BE2C (cell line): ENCODE measurements around a stretch of chr12.

GRCh38 chr12:132013449-132014128 is 63.8 kb downstream of the EP400 start:
- RRBS, result no CpG with 5 or more reads among the region's 14 CpGs

GRCh38 chr12:132034928-132035705 is 85.4 kb downstream of the EP400 start:
- RRBS, result no CpG with 5 or more reads among the region's 26 CpGs

- RRBS, result no CpG with 5 or more reads among the region's 6 CpGs
Observed at GRCh38 chr12:132070922-132071355, 73.2 kb downstream of the DDX51 start.

DNA sequence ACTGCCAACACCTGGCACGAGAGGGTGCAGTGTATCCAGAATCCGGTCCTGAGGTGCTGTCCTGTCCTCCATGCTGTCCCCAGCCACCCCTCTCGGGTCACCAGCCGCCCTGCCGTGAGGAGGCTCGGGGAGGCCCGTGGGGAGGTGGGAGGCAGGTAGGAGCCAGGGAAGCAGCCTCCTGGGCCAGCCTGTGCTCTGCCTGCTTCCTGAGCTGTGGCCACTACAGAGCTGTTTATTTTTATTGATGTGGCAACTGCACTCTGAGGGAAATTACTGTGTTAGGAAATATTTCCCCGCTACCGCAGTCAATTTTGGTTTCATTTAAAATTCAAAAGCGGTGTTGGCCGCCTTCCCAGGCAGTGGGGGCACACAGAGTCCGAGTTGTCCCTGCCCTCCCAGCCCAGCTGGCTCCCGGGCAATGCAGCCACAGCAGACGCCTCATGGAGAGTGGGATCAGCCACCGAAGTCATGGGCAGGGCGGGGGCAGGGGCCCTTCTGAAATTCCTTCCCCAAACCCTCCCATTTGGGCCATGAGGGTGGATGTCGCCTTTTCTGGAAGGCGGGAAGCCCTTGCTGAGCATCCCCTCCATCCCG is 18.4 kb downstream of the NOC4L start:
- RRBS, result 2% methylated on average over 2 of the region's 19 CpGs

DNA sequence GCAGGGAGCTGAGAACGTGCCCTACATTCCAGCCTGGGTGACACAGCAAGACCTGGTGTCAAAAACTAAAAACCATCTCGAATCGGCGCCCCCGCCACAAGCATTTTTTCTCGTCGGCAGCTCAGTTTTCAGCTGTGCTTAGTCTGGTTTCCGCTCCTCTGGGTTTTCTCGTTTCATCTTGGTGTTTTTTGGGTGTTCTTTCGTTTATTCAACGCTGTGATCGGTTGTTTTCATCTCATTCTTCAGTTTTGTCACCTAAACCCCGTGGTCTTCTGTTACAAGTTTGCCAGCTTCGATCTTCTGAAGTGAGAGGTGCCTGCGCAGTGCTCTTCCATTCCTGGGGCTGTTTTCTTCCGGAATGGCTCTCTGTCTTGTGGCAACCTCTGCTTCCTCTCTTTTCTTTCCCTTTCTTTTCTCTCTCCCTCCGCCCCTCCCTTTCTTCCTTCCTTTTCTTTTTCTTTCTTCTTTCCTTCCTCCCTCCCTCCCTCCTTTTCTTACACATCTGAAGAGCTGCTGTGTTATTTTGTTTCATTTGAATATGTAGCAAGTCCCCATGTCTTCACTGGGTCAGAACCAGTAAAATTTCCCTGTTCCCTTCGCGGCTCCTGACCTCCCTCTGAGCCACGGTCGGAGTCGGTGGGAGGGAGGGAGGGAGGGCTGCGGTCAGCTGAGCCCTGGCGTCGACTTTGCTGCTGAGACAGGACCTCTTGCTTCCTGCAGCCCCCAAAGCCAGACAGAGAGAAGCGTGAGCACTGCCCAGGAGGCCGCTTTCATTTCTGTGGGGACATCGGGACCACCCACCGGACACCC is 41.7 kb downstream of the NOC4L start:
- RRBS, result no CpG with 5 or more reads among the region's 29 CpGs

DNA sequence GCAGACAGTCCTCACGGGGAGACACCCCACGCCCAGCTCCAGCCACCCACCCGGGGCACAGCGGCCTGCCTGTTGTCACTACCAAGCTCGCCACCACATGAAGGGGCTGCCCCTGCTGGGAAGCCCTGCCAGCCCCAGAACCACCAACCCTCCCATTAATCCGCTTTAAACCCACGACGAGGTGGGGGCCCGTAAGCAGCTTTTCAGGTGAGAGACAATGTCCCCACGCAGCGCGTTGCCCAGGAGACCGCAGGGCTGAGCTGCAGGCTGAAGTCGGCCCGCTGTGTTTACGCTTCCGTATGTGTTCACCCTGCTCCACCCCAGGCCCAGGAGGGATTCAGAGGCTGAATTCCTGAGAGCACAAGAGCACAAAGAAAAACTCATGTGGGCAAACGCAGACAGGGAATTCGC is 61.4 kb upstream of the FBRSL1 start:
- RRBS, result no CpG with 5 or more reads among the region's 19 CpGs

- RRBS, result 45% methylated on average over 4 of the region's 38 CpGs
Observed at GRCh38 chr12:132437476-132438573, 52.1 kb upstream of the FBRSL1 start.

DNA sequence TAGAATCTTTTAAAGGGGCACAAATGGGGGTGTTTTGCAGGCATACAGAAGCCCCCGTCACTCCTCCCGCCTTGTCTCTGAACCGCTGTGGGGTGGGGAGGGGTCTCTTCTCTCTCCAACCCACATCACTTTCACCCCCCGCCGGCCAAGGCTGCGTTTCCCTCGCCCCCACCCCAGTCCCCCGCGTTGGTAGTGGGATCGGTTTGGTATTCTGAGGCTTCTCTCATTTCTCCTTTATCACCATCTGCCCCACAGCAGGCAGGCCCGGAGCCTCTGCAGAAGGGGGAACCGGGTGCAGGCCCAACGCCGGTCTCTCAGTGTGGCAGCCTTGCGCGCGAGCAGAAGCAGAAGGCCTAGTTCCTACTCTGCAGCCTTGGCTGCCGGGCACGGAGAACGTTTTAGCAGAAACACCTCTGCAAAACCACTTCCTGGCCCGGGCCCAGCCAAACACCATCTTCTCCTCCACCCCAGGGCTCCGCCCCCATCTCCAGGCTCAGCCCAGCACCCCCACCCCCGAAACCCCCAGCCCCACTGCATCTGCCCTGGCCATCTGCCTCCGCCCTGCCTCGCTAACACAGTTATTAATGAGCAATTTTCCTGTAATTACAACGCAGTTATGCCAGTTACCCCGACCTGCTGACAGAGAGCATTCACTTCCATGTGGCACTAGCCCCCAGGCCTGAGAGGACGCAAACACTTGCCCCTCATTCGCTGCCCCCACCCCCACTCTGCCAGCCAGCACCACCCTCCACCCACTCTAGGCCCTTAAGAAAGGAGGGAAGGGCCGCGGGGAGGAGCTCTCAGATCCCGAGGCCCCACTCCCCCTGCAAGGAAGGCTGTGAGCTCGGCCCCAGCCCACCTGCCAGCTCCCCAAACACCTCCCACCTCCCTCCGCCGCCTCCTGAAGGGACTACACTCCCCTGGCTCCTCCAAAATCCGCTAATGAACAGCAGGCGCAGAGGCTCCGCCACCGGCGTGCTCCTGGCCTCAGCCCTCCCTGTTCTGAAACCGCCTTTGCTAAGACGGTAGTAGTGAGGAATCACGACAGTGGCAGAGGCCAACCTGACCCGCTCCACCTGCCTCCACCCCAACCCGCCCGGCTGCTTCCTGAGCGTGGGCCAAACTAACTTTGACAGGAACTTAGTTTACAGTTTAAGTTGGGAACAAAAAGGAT is 44.8 kb upstream of the FBRSL1 start:
- RRBS, result 73% methylated on average over 3 of the region's 47 CpGs

DNA sequence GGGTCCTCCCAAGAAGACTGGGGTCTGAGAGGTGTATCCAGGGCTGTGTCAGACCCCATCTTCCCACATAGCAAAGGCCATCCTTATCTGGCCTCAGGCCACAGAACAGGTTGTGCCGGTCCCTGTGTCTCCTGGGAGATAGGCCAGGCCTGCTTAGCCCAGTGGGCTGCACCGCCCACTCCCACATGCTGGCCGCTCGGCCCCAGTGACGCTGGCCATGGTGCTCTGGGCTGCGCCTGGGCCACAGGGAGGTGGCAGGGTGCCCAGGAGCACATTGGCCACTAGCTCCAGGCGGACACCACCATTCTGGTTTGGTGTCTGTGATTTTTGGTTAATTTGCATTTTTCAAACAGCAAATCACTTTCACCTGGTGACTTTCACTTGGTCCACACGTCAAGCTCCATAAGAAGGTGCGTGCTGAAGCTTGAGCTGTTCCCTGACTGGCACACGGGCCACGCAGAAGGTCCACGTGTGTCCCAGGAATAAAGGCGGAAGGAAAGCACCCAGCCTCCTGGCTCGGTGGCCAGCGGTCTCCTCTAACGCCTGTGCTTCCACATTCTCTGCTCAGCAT is 4.5 kb downstream of the FBRSL1 start:
- RRBS, result no CpG with 5 or more reads among the region's 16 CpGs

DNA sequence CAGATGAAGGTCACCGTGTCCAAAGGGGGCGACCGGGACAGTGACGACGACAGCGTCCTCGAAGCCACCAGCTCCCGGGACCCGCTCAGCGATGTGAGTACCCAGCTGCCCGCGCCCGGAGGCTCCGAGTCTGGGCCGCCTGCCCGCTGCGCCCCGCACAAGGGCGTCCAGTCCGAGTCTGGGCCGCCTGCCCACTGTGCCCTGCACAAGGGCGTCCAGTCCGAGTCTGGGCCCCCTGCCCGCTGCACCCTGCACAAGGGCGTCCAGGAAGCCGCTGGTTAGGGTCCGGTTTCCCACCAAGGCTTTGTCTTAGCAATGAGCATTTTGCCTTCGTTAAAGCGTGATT is 35.8 kb downstream of the FBRSL1 start:
- RRBS, result 96% methylated on average over 11 of the region's 29 CpGs

DNA sequence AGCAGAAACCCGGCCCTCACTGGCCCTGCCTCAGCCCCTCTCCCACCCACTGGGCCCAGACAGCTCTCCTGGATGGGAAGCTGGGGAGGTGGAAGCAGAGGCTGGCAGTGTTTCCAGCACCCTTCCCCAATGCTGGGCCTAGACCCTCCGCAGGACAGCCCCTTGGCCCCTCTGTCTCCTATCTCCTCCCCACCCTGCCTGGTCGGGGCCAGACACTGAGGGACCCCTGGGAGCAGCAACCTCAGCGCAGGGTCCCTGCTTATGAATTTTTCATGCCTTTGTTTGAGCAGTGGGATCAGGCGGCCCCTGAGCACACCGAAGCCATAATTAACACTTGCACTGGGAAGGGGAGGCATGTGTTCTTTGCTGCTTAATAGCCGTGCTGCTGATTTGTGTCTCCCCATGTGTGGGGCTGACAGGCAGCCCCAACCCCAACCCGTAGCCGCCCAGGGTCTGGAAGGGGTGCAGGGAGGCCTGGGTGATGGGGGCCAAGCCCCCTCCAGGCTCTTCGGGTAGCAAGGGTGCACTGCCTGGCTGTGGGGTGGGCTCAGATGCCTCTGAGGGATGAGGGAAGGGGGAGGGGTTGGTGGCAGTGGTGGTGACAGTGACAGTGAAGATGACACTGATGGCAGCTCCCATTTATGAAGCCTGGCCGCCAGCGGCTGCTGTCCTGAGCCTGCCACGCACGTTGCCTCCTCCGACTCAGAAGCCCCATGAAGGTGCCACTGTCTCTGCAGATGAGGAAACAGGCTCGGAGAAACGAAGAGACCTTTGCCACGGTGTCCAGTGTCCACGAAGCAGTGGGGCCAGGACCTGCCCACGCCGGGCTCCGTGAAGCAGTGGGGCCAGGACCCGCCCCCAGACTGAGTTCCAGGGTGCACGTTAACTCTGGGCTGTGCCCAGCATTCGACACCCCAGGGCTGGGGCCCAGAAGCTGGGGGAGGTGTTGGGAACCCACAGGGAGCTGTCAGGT is 52.9 kb downstream of the FBRSL1 start:
- RRBS, result no CpG with 5 or more reads among the region's 25 CpGs

DNA sequence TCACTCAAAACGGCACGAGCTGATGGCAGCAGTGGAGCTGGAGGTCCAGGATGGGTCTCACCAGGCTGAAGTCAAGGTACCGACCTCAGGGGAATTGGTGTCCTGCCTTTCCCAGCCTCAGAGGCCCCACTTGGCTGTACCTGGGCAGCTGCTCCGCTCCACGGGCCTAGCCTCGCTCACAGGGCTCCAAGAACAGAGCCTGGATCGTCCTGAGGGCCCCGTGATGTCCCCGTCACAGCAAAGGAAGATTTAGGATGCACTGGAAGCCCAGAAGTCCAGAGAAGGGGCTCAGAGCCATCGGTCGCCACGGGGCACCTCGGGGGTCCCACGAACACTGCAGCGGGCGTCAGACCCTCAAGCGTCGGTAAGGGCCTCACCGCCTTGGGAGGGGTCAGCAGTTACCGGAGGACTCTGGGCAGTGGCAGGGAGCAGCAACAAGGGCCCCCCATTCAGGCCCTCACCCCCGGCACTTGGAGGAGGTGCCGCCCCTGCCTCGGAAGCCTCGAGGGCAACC is 56.5 kb downstream of the LRCOL1 start:
- RRBS, result 86% methylated on average over 4 of the region's 24 CpGs

DNA sequence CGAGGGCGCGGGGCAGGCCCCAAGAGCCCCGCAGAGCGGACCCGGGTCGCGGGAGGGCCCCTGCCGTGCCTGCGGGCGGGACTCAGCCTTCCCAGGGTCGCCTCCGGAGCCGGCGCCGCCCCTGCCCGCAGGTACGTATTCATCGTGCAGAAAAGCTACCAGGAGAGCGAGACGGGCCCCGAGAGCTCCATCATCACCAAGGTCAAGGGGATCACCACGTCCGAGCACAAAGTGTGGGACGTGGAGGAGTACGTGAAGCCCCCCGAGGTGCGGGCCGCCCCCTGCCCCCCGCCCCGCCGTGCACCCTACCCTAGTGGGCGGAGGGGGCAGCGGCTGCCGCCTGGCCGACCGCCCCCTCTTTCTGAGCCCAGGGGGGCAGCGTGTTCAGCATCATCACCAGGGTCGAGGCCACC is 738 bp downstream of the P2RX2 start:
- RRBS, result 10% methylated on average over 12 of the region's 39 CpGs

DNA sequence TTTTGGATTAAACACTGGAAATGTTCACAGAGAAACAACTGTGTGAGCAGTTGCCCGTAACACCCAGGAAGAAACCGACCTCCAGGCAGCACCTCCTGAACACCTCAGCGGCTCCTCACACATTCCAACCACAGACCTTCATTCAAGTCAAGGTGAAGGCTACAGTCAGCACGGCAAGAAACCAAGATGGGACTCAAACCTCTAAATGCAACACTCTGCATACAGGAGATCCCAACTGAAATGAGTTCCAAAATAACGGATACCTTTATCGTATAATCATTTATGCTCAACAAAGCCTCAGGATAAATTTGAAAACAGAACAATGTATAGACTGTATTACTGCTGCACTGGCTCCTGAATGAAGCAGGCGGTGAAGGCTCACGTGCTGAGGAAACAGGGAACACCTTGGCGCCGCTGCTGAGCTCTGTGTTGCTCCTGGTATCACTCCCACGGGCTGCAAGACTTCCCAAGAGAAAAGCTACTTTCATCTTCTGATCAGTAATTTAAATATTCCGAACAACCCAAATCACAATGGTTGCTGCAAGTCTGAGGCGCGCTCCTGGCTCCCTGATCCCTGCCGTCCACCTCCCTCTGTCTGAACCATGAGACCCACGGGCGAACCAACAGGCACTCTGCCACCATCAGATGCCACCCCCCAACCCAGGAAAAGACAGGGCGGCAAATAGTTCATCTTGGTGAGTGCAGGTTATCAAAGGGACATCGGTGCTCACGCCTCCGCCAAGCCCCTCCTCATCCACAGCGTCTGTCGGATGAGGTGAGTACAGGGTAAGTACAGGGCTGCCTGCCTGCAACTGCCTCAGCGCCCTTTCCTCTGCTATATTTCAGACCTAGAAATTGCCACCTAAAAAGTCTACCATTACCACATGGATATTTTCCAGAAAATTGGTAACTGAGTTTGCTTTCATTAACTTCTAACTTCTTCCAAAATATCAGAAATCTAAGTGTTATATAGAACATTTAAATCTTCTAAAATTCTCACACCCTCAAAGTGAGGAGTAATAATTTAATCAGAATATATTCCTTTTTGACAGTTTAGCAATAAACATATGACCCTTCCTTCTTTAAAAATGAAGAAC is 15.8 kb downstream of the PGAM5 start:
- RRBS, result no CpG with 5 or more reads among the region's 24 CpGs

- RRBS, result 93% methylated on average over 4 of the region's 34 CpGs
Observed at GRCh38 chr12:132847236-132848376, 18.9 kb upstream of the GOLGA3 start.

GRCh38 chr12:132904681-132905066 is 17.3 kb upstream of the CHFR start:
- RRBS, result 54% methylated on average over 5 of the region's 30 CpGs

DNA sequence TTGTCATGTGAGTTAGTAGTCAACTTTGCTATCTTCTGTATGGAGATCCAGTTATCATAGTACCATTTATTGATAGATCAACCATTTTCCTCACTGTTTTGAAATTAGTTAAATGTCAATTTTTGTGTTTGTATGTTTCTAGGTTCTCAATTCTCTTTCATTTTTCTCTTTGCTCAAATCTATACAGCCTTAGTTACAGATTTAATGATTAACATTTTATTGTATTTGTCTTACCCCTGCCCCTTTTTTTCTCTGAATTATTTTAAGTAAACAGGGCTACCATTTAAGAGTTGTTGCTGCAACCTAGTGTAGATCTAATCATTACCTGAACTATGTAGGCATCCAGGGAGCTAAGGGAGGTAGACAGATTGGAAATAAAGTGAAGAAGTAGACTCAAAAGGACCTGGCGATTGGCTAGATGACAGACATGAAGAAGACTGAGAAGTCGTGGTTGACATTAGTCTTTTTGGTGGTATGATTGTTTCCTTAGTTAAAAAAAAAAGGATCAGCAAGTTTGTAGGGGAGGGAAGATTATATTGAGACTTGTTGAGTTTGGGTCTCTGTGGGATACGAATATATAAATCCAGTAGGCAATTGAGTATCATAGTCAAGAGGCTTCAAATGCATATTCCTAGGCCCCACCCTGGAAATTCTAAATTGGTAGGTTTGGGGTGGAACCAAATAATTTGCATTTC is 6.2 kb downstream of the ZNF140 start:
- RRBS, result no CpG with 5 or more reads among the region's 3 CpGs

DNA sequence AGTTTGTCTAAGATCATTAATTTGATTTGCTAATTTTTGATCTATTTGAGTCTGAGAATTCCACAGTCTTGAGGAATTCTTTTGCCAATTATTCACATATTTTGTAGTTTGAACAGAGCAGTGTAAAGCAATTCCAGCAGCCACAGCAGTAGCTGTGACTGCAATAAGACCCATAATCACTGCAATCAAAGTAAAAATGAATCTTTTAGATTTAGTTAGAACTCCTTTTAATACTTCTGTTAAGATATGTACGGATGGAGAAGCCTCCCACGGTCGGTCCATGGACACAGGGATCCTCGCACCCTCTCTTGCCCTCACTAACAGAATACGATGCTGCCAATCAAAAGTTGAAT is 11.3 kb downstream of the ZNF140 start:
- RRBS, result no CpG with 5 or more reads among the region's 5 CpGs